ENCODE measurements around a stretch of chr2.

GRCh38 chr2:25233770-25234531 is 65.6 kb upstream of the POMC start:
- PRO-cap, 3 experiments, result no peak in any of the 3 experiments
- RAMPAGE, long total RNA, 4 experiments, result no peak in any of the 4 experiments
- RRBS, result 96% methylated on average over 2 of the region's 18 CpGs

DNA sequence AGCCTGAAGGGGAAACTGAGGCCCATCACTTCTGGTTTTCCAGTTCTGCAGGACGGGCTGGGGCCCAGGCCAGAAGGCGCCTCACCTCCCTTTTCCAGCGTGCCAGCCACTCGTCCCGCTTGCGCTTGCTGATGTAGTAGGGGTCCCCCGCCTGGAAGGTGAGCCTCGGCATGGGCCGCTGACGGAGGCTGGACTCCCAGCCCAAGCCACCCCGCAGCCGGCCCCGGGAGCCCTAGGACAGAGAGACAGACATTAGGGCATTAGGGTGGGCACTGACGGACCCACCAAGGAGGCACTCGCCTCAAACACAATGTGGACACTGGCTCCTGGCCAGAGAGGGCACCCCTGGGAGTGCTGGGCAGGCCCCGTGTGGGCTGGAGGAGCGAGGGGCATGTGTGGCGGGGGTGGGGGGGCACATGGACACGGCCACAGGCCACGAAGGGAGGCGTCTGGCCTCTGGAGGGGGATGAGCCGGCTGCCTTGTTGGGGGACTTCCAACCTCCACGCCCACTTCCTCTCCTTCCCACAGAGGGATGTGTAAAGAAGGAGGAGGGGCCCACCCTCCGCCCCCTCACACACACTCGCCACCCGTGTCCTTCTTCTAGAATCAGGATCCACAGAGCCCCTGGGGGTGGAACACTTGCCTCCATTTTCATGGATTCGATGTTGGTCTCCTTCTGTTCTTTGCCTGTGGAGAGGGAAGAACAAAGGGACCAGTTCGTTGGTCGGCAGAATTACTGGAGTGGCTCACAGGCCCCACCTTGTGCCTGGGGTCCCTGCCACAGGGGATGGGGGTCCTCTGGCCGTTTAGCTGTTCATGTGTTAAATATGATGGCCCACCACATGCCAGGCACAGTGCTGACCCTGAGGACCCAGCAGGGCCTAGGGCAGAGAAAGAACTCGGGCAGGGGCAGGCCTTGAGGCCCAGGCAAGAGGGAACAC is 66.6 kb downstream of the DNMT3A start:
- PRO-cap, 3 experiments, result no peak in any of the 3 experiments
- RAMPAGE, long total RNA, 4 experiments, result no peak in any of the 4 experiments
- RRBS, result no CpG with 5 or more reads among the region's 31 CpGs

- PRO-cap, 3 experiments, result peak in 1 of 3 experiments; most common plus-strand start chr2:25377072 (in 1); most common minus-strand start chr2:25376958 (in 1)
- RAMPAGE, long total RNA, 4 experiments, result no peak in any of the 4 experiments
- RRBS, result 1% methylated on average over 24 of the region's 56 CpGs
Measured at GRCh38 chr2:25376606-25377692, 35.2 kb upstream of the DNMT3A start.

DNA sequence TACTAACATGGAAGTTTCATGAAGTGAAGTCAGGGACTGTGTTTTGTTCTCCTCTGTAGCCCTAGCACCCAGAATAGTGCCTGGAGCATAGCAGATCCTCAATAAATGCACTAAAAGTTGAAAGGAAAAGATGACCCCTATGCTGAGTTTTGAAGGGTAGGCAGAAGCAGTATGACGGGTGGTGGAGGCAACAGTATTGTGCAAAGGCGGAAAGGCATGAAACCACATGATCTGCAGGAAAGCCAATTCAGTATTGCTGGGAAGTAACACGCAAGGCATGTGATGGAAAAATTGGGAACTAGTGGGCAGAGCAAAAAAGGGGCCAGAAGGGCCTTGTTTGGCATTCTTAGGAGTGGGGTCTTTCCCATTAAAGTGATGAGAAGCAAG is 23.1 kb downstream of the DTNB start:
- PRO-cap, 3 experiments, result peak in 1 of 3 experiments; most common plus-strand start position 308 of the sequence (in 1); most common minus-strand start position 173 of the sequence (in 1)
- RAMPAGE, long total RNA, 4 experiments, result no peak in any of the 4 experiments
- RRBS, result no CpG with 5 or more reads among the region's 3 CpGs

DNA sequence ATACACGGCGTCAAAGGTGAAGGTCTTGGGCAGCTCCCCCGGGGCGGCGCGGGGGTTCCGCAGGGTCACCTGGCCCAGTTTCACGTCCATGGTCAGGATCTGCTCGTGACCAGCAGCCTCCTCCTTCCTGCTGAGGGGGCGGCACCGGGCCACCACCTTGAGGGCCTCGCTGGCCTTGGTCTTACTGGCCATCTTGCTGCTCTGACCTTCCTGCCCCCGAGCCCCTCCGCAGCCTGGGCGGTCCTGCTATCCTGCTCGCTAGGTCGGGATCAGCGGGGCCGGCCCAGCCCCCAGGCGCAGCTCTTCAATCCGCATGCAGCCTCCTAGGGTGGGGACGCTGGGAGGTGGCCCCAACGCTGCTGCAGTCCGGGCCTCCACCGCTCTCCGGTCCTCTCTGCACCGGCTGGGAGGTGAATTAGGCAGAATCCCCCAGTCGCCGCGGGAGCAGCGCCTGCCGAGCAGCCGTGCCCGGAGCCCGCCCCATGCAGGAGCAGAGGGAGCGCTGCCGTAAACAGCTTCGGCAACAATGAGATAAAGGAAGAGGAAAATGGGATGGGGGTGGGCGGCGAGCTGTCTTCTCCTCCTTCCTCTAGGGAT is 473 bp downstream of the KIF3C start:
- PRO-cap, 3 experiments, result no peak in any of the 3 experiments
- RAMPAGE, long total RNA, 4 experiments, result no peak in any of the 4 experiments
- RRBS, result 14% methylated on average over 21 of the region's 40 CpGs

DNA sequence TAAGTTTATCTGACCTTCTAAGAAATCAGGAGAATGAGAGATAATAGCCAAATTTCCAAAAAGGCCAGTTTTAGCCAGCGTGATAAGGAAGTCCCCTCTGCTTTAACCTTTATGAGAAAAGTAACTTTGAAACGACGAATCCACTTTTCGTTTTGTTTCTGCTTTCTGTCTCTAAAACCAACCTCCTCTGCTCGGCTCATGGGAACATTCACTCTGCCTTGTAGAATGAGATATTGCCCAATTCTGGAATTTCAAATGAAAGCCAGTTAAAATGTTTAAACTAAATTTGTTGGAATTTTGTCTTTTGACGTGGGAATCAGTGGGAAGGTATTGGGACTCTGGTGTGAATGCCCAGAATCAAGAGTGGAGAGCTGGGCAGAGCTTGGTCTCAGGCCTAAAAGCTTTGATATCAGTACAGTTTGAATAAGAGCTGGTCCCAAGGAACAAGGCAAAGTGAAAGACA is 17.5 kb upstream of the RAB10 start:
- PRO-cap, 3 experiments, result peak in 1 of 3 experiments; most common minus-strand start position 215 of the sequence (in 1)
- RAMPAGE, long total RNA, 4 experiments, result no peak in any of the 4 experiments
- RRBS, result no CpG with 5 or more reads among the region's 6 CpGs

DNA sequence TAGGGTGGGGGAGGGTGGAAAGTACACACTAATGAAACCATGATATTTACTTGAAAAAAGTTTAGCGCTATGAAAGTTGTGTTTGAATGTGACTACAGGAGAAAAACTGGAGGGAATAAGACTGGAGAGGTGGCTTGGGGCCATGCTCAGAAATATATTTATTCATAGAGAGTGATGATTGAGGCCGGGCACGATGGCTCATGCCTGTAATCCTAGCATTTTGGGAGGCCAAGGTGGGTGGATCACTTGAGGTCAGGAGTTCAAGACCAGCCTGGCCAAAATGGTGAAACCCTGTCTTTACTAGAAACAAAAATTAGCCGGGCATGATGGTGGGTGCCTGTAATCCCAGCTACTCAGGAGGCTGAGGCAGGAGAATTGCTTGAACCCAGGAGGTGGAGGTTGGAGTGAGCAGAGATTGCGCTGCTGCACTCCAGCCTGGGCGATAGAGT is 55.1 kb downstream of the RAB10 start:
- PRO-cap, 3 experiments, result no peak in any of the 3 experiments
- RAMPAGE, long total RNA, 4 experiments, result no peak in any of the 4 experiments
- RRBS, result no CpG with 5 or more reads among the region's 6 CpGs

- PRO-cap, 3 experiments, result no peak in any of the 3 experiments
- RAMPAGE, long total RNA, 4 experiments, result no peak in any of the 4 experiments
- RRBS, result no CpG with 5 or more reads among the region's 2 CpGs
Measured at GRCh38 chr2:26273419-26273870, 28.7 kb downstream of the HADHB start.

GRCh38 chr2:26381690-26382484 is 19.8 kb upstream of the DRC1 start:
- PRO-cap, 3 experiments, result no peak in any of the 3 experiments
- RAMPAGE, long total RNA, 4 experiments, result start-site peak on the plus strand in 1 of 4 experiments, at chr2:26381899-26381946 at its widest, 5 reads per replicate
- RRBS, result no CpG with 5 or more reads among the region's 4 CpGs

GRCh38 chr2:26390170-26391250 is 11.2 kb upstream of the DRC1 start:
- PRO-cap, 3 experiments, result no peak in any of the 3 experiments
- RAMPAGE, long total RNA, 4 experiments, result no peak in any of the 4 experiments
- RRBS, result no CpG with 5 or more reads among the region's 5 CpGs

DNA sequence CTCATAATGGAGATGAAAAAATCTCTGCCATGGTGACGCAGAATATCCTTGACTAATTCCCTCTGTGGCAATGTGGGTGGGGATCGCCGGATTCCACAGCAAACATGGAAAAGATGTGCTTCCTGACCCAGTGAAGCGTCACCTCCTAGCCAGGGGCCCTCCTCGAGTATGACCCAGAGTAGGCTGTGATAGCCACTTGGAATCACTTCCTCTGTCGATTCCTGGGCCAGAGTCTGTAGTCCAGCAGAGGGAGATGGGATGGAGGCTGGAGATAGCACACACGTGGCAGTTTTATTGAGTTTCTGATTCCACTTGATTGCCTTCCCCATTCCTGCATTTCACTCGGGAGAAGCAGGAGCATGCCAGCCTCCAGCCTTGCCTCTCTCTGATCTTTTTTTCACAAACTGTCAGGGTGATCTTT is 36.9 kb downstream of the DRC1 start:
- PRO-cap, 3 experiments, result no peak in any of the 3 experiments
- RAMPAGE, long total RNA, 4 experiments, result no peak in any of the 4 experiments
- RRBS, result no CpG with 5 or more reads among the region's 8 CpGs

DNA sequence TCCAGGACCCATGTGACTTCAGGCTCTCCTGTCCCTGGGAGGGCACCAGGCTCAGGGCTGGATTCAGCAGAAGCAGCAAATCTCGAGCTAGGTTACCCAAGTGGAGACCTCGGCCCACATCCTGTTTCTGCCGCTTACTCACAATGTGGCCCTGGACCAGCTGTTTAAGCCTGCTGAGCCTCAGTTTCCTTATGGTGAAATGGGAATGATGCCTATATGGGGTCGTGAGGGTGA is 71.3 kb downstream of the OTOF start:
- PRO-cap, 3 experiments, result peak in 2 of 3 experiments; most common minus-strand start position 136 of the sequence (in 1)
- RAMPAGE, long total RNA, 4 experiments, result no peak in any of the 4 experiments
- RRBS, result no CpG with 5 or more reads among the region's 4 CpGs

DNA sequence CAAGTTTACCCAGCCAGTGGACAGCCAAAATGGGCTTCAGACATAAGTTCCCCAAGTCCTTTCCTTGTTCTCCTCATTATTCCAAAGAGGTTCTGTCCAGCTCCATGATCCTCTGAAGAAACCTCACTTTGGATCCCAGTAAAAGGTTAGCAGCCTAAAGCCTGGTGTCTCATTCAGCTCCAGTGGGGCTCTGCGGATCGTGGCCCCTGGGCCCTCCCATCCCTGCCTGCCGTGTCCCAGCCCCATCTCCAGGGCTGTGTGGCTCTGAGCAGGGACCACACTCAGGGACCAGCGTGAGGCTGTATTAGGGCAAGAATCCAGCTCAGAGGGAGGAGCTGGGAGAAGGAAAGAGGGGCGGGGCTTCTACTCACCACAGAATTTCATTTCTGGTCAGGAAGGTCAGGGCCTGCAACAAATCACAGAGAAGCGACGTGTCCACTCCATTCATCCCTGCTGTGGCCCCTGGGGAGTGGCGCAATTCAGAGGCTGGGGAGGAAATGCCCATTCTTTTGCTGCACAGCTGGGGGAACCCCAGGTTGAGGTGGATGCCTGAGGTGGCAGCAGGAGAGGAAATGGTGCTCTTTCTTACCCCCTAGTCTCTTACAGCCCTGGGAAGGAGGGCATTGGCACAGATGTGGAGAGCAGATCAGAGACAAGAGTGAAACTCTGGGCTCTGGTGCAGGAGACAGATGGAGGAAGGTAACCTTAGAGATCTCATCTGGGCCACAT is 840 bp downstream of the CIB4 start:
- PRO-cap, 3 experiments, result peak in 3 of 3 experiments; most common plus-strand start position 477 of the sequence (in 1); most common minus-strand start position 260 of the sequence (in 2)
- RAMPAGE, long total RNA, 4 experiments, result start-site peak on the minus strand in 1 of 4 experiments, centred at position 309 of the sequence, 5 reads per replicate
- RRBS, result no CpG with 5 or more reads among the region's 8 CpGs

- PRO-cap, 3 experiments, result no peak in any of the 3 experiments
- RAMPAGE, long total RNA, 4 experiments, result no peak in any of the 4 experiments
- RRBS, result no CpG with 5 or more reads among the region's 18 CpGs
Measured at GRCh38 chr2:26749717-26750732, 14.1 kb upstream of the SLC35F6 start.

DNA sequence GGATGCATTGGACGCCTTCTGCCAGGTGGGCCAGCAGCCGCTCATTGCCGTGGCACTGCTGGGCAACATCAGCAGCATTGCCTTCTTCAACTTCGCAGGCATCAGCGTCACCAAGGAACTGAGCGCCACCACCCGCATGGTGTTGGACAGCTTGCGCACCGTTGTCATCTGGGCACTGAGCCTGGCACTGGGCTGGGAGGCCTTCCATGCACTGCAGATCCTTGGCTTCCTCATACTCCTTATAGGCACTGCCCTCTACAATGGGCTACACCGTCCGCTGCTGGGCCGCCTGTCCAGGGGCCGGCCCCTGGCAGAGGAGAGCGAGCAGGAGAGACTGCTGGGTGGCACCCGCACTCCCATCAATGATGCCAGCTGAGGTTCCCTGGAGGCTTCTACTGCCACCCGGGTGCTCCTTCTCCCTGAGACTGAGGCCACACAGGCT is 7.7 kb upstream of the CENPA start:
- PRO-cap, 3 experiments, result no peak in any of the 3 experiments
- RAMPAGE, long total RNA, 4 experiments, result no peak in any of the 4 experiments
- RRBS, result no CpG with 5 or more reads among the region's 16 CpGs

DNA sequence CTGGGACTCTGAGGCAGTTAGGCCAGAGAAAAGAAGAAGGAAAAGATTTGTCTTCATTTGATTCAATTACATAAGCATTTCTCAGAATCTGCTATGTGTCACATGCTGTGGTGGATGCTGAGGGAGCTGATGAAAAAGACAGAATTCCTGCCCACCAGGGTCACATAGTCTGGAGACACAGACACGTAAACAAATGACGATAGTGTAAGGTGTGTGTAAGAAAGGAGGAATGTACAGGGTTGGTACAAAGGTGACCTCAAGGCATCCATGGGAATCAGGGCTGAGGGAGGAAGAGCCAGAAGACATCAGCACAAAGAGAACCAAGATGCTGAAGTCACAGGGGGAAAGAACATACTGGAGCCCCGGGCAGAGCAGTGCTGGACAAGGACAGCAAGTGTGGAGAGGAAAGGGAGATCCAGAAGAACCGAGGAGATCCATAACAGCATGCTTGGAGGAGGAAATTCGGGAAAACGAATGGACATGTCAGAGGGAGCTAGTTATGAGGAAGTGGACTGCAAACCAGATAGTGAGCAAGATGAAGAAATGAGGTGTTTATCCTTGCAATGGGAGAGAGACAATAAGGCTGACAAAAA is 1.2 kb upstream of the MAPRE3 start:
- PRO-cap, 3 experiments, result no peak in any of the 3 experiments
- RAMPAGE, long total RNA, 4 experiments, result no peak in any of the 4 experiments
- RRBS, result no CpG with 5 or more reads among the region's 6 CpGs

DNA sequence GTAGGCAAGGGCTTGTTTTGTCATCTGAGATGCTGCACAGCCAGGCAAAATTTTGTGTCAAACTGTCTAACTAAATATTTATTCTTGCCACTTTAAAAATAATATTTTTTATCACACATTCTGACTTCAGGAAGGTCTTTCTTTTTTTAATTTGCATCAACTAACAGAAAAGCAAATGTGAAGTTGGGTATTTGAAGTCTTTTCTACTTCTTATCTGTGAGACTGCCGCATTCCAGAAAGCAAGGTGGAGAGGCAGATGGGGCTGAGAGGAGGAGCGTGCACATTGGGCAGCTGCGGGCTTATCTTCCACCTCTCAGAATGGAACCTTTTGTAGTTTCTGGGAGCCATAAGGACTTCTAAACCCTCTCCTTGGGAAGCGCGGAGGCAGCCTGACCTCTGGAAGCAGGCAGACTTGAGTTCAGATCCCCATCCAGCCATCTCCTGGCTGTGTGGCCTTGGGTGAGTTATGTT is 3.9 kb downstream of the MAPRE3 start:
- PRO-cap, 3 experiments, result no peak in any of the 3 experiments
- RAMPAGE, long total RNA, 4 experiments, result no peak in any of the 4 experiments
- RRBS, result no CpG with 5 or more reads among the region's 5 CpGs

DNA sequence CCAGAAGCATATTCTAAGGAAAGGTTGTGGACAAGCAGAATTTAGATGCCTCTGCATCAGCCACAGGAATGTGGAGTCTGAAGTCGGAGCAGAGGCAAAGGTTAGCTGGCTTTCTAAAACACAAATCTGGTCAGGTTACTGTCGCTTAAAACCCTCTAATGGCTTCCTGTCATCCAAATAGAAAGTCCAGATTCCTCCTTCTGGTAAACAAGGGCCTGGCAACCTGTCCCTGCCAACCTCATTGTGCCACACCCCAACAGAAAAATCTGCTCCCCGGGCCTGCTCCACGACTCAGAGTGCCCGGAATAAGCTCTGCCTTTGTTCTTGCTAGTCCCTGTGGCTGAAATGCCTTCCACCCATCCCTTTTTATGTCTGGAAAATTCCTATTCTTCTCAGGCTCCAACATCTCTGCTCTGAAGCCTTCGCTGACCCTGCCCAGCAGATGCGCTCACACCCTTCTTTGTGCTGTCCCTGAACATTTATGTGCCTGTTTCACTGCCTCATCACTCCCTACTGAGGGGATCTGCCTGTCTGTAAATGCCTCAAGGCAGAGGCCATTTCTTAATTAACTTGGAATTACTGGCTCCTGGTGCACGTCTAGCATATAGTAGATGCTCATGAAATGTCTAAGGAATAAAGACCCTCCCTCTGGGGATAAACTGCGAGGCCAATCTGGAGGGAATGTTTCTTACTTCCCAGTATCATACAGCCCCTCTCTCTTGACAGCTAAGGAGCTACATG is 11.2 kb upstream of the TMEM214 start:
- PRO-cap, 3 experiments, result no peak in any of the 3 experiments
- RAMPAGE, long total RNA, 4 experiments, result no peak in any of the 4 experiments
- RRBS, result no CpG with 5 or more reads among the region's 9 CpGs

DNA sequence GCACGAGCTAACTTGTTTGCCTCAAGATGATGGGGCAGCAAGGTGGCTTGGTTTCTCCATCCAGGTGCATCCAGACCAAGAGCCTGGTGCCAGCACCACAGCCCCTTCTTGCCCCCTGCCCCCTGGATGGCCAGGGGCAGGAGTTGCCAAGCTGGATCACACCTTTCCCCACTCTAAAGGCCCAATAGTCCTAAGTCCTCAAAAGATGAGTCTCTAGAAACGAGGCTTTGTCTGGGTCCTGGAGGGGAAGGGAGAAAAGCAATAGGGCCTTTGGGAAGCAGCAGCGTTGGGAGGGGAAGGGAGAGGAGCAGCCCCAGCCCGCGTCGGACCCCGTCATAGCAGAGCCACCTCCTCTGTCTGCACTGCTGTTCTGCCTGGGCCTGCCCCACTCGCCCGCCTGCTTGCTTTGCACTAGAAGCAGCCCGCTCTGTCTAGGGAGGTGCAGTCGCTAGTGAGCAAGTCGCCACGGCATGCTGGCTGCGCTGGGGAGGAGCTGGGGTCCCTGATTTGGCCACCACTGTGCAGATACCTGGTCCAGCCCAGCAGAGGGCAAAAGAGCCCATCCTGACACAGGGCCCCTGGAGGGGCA is 8.1 kb upstream of the TMEM214 start:
- PRO-cap, 3 experiments, result no peak in any of the 3 experiments
- RAMPAGE, long total RNA, 4 experiments, result no peak in any of the 4 experiments
- RRBS, result no CpG with 5 or more reads among the region's 14 CpGs

DNA sequence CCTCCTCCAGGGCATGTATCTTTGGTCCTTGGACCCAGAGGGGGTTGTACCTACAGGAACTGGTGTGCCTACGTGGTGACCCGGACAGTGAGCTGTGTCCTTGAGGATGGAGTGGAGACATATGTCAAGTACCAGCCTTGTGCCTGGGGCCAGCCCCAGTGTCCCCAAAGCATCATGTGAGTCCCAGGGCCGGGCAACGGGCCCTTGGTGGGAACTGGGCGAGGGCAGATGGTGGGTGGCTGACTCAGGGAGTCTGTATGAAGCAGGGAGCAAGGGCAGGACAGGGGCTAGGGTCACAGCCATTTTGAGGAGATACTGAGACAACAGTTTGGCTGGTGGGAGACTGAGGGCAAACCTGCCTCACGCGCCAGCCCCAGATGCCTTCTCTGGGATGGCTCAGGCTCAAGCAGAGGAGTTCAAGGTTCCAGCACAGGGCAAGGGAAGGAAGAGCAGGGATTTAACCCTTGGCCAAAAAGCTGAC is 1.7 kb downstream of the EMILIN1 start:
- PRO-cap, 3 experiments, result no peak in any of the 3 experiments
- RAMPAGE, long total RNA, 4 experiments, result no peak in any of the 4 experiments
- RRBS, result 77% methylated on average over 2 of the region's 7 CpGs